Glomerular endothelial cell (primary cell): Measurements from ENCODE around the genes TM9SF3 and ARHGAP19.

DNA sequence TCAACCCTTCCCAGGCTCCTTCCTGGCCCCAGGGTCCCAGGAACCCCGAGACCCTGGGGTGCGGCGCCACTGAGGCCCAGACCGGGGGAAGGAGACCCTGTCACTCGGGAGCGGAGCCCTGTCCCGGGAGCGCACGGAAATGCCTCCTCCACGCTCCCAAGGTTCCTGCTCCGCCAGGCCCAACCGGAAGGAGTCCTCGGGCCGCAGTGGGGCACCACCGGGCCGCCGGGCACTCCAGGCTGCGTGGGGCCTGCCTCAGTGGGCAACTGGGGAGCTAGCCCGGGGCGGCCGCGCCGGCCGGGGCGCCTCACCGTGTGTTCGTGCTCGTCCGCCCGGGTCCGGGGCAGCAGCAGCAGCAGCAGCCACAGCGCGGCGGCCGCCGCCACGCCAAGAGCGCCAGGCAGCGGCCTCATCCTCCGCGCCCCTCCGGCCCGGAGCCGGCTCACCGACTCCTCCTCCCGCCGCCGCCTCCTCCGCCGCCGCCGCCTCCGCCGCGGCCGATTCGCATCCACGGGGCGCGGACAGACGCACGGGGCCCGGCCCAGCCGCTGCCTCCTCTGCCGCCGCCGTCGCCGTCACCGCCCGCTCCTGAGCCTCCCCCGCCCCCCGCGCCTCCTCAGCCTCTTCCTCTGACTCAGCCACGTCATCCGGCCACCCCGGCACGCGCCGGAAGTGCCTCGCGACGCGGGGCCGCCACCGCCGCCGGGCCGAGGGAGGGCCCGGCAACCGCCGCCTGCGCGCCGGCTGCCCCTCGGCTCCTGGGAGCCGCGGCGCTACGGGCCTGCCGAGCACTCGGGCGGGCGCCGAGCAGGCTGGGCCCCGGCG, at the start of gene TM9SF3:
TSS of gene TM9SF3 (minus strand) at position 590 of the 825 bp plus-strand sequence.
- RAMPAGE, long total RNA = no peak

DNA sequence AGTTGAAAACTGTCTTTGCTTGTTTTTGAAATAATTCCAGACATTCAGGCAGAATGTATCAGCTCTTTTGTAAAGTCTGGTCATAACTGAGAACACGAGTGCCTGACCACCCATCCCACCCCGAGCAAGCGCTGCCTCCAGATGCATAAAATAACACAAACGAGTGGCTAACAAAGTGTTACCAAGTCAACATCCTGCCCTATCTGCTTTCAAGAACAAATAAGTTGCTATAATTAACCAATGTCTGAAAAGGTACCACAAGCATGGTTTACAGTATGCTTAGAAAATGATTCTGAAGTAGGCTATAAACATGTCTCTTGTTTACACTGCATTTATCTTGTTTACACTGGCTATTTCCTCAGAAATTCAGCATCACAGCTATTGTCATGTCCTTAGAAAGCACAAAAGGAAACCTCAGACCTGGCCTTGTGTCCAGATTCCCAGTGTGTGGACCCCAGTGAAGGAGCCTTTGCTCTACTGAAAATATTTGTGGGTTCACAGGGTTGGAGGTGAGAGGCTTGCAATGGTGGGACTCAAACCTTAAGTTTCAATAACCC, 49.5 kb downstream of the PIK3AP1 start:
- RAMPAGE, long total RNA = no peak

DNA sequence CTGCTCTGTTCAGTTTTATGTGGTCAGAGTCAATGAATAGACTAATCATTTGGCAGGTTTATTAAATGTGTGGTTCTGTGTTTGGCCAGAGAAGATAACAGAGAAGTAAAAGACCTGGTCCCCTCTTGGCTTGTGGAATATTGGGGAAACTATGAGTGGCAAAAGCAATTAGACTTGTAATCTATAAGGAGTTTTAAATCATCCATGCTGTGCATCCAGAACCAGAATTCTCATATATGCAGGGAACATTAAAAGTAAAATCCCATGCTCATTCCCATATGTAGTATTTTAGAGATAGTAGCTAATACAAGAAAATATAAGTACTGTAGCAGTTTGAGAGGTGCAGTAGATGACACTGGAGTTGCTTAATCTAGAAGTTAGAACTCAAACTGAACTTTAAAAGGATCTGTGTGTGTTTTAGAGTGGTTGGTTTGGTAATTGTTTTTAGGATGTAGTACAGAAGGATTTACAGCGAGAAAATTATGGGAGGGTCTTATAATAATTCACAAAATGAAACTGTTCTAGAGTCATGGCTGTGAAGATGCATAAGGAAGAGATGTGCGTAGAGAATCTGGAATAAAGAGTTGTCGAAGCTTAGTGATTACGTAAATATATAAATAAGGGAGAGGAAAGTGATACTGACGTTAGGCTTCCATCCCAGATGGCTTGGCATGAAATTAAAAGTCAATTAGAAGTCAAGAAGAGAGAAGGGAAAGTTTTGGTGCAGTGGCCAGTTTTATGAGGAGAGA, 85.3 kb downstream of the LCOR start:
- RAMPAGE, long total RNA = no peak

DNA sequence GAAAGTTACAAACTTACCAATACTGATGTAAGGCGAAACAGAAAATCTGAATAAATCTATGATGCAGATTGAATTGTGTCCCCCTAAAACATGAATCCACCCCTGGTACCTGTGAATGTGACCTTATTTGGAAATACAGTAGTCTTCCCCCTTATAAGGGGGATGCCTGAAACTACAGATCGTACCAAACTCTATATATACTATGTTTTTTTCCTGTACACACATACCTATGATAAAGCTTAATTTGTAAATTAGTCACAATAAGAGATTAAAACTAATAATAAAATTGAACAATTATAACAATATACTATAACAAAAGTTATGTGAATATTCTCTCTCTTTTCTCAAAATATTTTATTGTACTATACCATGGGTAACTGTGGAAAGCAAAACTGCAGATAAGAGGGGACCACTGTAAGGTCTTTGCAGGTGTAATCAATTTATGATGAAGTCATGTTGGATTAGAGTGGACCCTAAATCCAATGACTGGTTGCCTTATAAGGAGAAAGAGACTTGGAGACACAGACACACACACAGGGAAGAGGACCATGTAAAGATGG, 104.6 kb downstream of the LCOR start:
- RAMPAGE, long total RNA = no peak

GRCh38 chr10:97016846-97017064, 169.0 kb downstream of the SLIT1 start:
- RAMPAGE, long total RNA = no peak

GRCh38 chr10:97292060-97293085, at the start of gene ARHGAP19:
Gene ARHGAP19 (minus strand): TSS chr10:97292637.
- RAMPAGE, long total RNA = start-site peak on the minus strand at chr10:97292616-97292656, 99 and 85 reads in 2 replicates

DNA sequence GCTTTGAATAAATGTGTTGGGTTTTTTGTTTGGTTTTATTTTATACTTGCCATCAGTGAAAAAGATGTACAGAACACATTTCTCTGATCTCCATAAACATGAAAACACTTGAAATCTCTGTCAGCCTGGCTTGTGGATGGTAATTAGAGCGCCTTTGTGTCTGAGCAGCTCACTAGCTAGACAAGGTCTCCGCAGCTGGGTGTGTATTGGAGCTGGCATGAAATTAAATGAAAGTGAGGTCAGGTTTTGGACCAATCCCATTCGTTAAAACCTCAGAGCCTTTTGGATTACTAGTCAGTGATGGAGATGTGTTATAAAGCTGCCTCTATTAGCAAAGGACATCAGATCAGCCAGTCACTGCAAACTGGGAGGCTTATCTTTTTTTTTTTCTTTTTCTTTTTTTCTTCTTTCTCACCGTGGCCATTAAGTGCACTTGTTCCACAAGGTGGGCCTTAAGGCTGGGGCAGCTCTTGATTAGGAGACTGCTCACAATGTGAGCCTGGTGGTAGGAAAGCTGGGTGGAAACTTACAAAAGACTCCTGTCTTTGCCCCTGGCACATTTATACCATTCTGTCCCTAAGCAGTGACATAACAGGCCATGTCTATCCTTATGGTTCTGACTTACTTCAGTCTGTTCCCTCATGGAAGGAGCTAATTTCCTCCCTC, 2.9 kb downstream of the FRAT1 start:
- RAMPAGE, long total RNA = no peak

DNA sequence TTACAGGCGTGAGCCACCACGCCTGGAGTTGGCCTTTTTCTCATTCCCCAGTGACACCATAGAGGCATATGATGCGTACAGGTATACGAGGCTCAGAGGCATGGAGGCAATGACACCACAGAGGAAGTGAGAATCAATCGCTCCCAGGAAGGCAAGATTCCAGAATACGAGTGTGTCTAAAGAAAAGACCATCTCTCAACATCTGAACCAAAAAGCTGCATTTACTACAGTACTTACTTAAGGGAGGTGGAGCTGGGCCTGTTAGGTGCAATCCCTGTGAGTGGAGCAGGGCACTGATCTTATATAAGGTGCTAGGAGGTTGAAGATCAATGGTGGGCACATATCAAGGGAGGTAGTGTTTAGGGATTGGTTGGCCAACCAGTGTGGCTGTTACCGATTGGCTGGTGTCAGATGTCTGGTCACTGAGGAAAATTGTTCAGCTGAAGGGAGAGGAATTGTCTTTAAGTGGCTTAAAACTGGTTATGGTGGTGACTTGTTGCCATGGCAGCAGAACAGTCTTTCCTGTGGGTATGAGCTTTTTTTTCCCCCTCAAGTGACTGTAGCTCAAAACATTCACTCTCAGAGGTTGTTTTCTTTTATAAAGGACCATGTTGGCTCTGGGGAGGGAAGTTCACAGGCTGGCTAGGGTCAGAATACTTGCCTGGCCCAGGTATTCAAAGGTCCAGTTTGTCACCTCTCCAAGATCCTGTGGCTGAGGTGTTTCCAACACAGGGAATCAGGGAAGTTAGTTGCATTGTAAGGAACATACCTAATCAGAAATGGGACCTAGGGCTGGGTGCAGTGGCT, 12.1 kb upstream of the PGAM1 start:
- RAMPAGE, long total RNA = no peak

DNA sequence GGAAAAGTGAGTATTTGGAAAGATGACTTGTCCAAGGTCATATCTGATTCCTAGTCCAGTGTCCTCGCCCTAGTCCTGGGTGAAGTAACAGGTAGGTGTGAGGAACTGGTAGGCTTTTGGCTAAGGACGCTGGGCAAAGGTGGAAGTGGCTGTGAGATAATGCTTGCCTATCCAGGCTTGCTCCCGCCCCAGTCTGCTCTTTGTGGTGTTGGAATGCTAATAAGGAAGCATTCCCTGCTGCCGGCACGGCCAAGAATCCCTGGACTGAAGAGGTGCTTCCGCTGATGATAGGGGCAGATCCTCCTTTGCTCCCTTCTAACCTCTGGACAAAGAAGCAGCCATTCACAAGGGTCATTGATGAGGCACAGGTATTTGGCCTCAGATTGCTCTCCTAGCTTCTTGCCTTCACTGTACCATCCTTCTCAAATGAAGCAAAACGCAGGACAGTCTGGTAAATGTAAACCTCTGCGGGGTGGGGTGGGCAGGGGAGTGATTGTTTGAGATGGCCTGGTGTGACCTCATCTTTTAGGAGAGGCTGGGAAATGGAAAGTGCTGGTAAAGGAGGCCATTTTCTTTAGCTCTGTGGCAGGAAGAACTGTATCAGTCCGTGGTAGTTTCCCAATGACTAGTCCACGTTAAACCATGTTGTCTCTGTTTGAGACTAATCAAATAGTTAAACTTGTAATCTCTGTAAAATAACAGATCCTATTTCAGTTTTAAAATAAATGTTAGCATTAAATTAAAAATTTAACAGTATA, 1.7 kb downstream of the PGAM1 start:
- RAMPAGE, long total RNA = no peak

GRCh38 chr10:97549853-97550763, 22.5 kb upstream of the ANKRD2 start:
- RAMPAGE, long total RNA = no peak

DNA sequence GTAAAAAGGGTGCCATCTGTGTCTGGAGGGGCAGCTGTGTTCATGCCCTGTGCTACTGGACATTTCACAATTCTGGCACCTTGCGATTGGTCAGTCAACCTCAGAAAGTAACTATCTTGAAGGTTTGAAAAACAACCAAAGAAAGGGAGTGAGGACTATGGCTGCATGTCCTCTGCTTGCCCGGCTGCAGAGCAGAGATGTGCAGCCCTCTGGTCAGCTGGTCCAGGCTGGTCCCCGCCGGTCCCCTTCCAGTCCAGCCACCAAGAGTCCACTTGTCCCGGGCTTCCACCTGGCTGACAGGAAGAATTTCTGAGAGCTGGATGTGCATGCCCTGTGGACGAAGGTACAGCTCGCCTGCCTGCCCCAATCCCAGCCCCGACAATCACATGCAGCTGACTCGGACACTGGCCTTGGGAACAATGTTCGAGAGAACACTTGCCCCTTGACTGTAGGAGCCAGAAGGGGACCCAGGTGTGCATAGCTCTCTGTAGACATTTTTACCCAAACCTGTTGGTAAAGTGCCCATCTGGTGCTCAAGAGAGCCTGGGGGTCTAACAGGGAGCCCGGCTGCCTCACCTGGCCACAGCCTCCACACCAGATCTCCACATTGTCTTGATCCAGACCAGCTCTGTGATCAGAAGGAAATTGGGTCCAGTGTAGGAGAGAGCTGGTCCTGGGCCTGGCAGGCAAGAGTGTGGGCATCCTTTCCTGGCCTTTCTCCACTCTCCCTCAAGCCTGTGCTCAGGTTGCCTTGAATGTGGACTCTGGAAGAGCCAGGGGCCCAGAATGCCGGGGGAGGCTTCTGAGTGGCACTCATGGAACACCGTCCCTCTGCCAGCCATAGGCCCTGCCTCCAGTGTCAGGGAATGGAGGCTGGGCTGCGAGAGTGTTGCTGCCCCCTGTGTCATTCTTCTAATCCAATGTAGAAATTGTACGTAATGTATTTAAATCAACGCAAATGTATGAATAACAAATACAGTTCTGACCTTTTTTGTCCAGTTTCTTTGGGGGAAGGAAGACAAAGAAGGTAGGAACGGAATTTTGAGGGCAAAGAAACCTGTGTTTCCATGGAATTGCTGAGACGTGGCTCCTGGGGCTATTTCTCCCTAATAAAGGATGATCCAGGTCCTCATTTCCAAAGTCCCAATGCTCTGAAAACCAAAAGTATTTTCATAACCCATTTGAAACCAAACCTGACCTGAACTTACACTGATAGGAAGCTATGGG, 11.6 kb downstream of the AVPI1 start:
- RAMPAGE, long total RNA = no peak

GRCh38 chr10:97688094-97688985, 1.3 kb upstream of the AVPI1 start:
- RAMPAGE, long total RNA = no peak

DNA sequence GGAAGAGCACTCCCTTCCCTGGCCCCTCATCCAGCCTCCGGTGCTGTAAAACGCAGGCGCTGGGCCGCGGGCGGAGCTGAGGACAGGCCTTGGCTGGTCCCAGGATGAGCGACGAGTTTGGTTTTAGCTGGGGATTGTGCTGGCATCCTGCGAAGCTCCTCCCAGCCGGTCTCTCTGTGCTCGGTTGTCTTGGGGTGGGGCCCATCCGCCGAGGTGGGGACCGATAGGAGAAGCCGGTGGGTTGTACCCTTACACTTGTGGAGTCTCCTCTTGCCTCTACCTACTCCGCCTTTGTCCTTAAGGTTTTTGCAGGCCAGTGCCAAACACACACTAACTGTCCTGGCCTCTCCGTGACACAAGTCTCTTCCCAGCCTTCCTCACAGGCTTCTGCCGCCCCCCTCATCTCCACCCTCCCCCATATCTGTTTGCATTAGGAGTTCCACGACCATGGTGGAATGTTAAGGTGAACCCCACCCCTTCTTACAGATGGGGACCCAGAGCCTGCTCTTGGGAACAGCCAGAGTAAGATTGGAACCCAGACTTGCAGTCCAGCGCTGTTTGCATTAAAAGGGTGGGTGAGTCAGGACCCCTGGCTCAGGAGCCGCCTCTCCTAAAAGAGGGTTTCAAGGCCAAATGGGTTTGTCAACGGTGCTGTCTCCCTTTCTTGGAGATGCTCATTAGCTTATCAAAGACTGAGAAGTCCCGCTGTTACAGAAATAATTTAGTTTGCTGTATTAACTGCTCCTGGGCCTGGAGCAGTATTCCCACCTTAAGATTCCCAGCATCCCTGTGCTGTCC, 1.5 kb downstream of the MARVELD1 start:
- RAMPAGE, long total RNA = no peak

GRCh38 chr10:97761448-97761927, 10.3 kb downstream of the SFRP5 start:
- RAMPAGE, long total RNA = no peak

DNA sequence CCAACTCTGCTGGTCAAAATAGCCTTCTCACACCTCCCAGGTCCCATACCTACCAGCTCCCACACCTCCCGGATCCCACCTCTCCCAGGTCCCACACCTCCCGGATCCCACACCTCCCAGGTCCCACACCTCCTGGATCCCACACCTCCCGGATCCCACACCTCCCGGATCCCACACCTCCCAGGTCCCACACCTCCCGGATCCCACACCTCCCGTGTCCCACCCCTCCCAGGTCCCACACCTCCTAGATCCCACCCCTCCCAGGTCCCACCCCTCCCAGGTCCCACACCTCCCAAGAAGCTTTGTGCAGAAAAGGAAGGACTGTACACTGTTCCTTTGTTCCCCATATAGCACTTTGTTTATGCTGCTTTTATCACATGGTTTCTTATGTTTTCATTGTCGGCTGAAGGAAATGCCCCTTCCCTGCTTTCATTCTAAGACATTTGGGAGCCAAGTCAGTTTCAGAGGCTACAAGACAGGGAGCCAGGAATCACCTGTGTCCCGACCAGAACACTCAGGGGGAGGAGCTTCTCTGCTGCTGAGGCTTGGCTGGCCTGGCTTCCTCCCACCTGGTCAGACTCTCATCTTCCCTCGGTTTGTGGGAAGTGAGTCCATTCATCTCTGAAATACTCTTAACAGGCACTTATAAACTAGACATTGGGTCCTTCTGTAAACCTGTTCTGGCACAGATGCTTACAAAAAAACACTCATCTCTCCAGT, 19.8 kb upstream of the GOLGA7B start:
- RAMPAGE, long total RNA = no peak

DNA sequence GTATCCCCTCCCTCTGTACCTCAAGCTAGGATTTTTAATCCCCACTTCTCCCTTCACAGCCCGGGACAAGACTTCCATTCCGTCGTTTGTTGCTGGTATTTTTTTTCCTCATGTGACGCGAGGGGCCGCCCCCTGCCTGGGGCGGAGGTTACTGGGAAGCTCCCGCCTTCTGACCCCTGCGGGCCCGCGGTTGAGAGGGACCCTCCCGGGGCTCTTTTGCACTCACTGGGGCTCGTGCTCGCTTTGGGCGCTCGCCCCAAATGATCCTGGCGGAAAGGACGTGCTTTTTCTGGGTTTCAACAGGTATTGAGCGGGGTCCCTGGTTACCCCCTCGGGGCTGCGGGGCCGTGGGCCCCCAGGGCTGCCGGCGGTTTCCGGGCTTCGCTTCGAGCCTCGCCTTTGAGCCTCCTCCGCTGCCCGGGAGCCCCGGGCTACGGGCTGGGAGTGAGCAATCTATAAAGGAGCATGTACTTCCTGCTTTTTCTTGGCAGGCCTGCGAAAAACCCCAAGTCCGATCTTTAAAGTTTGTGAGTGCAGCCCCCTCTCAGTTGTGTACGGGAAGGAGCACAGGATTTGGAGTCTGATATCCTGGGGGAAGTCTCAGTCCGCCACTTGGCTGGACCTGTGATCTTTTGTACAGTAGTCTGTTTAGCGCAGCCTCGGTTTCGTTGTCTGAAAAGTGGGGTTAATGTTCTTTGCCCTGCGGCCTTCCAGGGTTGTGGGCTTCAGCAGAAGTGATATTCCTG, 438 bp downstream of the R3HCC1L start:
- RAMPAGE, long total RNA = no peak

GRCh38 chr10:98419525-98420367, 4.8 kb upstream of the PYROXD2 start:
- RAMPAGE, long total RNA = no peak

- RAMPAGE, long total RNA = no peak
These were observed 5.8 kb upstream of the PYROXD2 start for GRCh38 chr10:98420652-98421374.

DNA sequence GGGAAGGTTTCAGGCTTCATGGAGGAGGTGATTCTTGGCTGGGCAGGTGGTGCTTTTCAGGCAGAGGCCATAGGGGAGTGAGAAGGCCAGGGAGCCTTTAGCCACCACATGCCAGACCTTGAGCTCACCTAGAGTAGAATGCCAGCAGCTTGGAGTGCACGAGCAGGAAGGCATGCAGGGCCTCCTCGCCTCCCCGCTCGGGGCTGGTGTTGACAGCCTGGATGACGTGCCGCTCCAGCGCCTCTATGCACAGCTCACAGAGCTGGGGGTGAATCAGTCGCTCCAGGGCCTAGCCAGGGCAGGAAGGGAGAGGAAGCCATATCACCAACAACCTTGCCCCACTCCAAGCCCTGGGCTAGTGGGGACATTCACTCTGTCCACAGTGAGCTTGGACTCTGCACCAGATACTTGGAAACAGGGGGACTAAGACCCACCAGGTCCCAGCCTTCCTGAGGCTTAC, 15.7 kb downstream of the HPS1 start:
- RAMPAGE, long total RNA = no peak

DNA sequence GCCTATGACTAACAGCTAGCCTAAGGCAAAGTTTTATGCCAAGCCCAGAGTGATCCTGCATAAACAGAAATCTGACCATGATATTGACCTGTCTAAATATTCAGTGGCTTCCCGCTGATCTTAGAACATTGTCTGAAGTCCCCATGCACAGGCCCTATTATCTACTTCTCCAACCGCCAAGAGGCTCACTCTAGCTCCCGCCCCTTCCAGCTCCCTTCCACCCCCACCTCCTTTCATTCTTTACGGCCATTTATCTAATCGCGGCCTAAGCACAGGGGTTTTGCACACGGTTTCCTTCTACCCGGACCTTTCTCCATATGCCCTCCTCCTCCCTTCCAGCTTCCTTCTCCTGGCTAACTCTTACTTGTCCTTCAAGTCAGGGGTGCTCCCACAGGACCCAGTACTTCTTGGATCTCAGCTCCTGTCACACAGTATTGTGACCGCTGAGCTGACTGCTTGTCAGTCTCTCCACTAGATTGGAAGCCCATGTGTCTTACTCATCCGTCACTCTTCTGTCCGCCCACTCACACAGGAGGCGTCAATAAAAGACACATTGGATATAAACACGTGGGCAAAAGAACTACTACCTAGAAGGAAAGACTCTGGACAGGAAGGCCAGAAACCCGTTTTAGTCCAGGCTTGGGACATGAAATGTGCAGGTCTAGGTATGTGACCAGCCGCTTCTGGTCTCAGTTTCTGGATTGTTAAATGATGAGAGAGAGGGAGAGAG, 20.2 kb upstream of the HPS1 start:
- RAMPAGE, long total RNA = no peak